Measurements from ENCODE around the genes IL12B and PTTG1.

DNA sequence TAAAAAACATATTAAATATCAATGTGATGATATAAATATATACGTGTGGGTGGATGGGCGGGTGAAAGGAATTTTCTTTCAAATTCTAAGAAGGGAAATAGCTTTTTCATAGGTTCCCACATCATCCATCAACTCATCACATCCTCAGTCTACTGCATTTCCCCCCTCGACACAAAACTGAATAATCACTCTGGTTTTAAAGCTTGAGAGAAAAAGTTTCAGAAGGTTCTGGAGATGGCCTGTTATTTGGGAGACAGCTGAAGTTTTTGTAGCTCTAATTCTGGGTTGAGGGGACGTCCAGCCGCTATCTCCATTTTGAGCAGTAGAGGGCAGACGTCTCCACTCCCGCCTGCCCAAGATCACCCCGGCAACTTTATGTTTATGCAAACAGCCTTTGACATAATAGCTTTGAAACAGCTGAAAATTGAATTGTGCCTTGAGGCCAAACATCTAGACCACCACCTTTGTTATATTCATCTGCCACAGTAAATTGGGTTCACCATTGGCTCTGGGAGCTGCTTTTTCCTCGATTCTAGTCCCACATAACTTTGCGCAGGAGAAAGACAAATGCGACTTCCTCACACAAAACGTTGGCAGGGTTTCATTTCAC is 216.3 kb upstream of the CLINT1 start:
- PRO-cap, result no peak
- RAMPAGE, long total RNA, 4 experiments, result no peak in any of the 4 experiments

DNA sequence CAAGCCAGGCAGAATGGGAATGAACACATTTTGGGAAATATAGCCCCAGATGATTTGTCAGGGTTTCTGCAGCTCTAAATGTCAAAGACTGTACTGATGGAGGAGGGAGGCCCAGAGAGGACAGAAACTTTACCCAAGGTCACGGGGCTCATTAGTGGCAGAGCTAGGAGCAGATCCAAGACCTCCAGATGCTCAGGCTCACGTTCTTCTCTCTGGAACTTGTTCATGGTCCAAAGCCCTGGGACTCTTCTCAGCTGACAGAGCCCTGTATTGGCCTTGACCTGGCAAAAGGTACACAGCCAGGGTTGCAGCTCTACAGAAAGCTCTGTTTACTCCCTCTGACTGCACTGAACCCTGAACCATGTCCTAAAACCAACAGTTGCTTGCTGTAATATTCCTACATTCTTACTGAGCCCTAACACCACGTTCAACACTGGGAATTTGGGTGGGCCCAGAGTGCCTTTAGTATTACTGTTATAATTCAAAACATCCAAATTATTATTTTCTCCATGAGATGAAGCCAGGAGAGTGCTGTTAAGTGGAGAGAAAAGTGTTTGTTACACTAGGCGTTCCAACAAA is 602.3 kb upstream of the CLINT1 start:
- PRO-cap, result no peak
- RAMPAGE, long total RNA, 4 experiments, result no peak in any of the 4 experiments

DNA sequence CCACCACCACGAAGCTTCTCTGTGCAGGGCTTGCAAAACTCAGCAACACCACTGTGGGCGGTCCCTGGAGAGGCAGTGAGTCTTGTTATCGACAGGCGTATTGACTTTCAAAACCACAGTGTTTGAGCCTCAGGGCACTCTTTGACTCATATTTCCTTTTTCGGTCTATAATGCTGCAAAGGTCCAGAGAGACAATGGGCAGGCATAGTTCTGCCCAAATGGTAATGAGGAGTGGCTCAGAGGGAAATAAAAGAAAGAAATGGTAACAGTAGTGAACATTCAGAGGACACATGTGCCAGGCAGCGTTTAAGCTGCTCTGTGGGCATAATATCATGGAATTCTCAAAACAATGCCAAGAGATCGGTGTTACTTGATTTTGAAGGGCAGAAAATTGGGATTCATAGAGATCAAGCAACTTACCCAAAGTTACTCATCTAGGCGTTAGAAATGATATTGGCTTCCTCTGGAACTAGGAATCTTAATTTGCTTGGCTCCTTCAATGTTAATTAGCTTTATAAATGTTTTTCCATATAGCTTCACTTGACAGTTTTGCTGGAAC is 539.3 kb downstream of the EBF1 start:
- PRO-cap, result no peak
- RAMPAGE, long total RNA, 4 experiments, result no peak in any of the 4 experiments

DNA sequence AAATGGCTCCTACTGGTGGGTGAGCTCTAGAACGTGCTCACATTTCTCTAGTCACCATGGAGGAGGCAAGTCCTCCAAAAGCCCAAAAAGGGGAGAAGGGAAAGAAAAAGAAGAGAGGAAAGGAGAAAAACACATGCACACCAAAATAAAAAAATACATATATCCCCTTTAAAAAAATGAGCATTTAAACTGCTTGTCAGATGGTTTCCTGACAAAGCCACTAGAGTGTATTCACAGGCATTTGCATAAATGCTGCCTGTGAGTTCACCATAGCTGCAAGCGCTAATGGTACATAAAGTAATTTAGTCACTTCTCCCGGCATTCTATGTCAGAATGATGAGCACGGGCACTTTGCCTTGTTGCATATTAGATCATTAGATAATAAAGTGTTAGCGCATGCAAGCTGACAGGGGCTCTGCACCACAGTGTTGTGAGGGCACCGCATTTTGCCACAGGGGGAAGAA is 280.7 kb downstream of the EBF1 start:
- PRO-cap, result no peak
- RAMPAGE, long total RNA, 4 experiments, result no peak in any of the 4 experiments

GRCh38 chr5:158945683-158946313 is 153.9 kb downstream of the EBF1 start:
- PRO-cap, result no peak
- RAMPAGE, long total RNA, 4 experiments, result no peak in any of the 4 experiments

- PRO-cap, result no peak
- RAMPAGE, long total RNA, 4 experiments, result no peak in any of the 4 experiments
Measured at GRCh38 chr5:159065030-159065912, 34.4 kb downstream of the EBF1 start.

GRCh38 chr5:159191902-159192593 is 17.3 kb downstream of the RNF145 start:
- PRO-cap, result no peak
- RAMPAGE, long total RNA, 4 experiments, result no peak in any of the 4 experiments

DNA sequence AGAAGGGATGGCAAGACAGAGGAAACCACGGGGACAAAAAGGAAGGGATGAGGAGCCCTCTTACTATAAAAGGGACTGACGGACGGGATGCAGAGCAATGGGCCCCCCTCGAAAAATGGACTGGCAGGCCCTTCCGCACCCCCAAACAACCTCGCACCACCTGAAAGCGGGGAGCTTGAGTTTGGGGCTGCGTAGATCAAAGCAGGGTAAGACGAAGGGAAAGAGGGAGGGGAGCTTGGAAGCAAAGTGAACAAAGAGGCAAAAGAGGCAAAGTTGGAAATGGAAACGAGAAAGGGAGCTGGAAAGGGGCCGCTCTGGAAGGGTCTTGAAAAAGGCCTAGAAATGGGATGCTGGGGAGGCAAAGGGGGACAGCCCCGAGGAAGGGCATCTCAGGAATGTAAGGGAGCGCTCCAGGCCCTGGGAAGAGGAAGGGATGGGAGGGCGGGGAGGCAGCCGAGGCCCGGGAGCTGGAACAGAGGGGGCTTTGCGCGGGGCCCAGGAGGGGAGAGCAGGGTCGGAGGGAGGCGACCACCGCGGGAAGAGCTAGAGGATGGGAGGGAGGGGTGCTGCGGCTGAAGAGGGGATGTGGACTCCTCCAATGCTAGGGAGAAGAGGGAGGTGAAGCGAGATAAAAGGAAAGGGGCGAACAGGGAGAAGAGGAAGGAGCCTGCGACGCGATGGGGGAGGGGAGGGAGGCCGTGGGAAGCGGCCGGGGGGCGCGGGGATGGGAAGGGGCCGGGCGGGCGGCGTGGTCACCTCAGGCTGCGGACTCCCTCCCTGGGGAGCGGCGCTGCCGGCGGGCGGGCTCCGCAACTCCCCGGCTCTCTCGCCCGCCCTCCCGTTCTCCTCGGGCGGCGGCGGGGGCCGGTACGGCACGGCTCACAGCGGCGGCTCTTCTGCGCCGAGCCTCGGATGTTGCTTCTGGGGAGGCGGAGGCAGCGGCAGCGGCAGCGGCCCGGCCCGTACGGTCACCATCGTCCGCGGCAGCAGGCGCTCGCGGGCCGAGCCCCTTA is 572 bp downstream of the RNF145 start:
- PRO-cap, result no peak
- RAMPAGE, long total RNA, 4 experiments, result no peak in any of the 4 experiments

DNA sequence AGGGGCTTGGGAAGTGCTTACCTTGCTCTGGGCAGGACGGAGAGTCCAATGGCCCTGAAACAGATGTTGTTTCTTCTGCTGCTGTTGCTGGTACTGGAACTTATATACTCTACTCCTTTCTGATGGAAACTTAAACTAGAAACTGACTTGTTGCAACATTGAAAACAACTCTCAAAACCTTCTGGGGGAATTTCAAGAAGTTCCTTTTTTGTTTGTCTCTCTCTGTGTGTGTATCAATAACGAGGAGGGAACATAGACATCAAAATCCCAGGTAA is at the start of gene IL12B:
TSS of gene IL12B (minus strand) at position 77 of the 275 bp plus-strand sequence.
- PRO-cap, result no peak
- RAMPAGE, long total RNA, 4 experiments, result no peak in any of the 4 experiments

DNA sequence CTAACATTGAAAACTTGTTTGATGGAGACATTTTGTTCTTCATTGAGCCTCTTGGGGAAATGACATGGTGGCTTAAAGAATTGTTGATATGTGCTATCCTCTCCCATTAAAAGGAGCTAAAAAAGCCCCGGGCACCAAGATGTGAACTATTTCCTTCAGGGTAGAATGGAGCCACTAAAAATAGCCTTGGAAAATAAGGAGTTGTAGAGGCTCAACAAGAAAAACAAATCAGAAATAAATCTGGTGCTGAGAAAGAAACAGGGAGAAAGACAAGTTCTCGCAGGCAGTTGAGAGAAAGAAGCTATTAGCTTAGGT is 134.7 kb upstream of the ADRA1B start:
- PRO-cap, result no peak
- RAMPAGE, long total RNA, 4 experiments, result no peak in any of the 4 experiments

DNA sequence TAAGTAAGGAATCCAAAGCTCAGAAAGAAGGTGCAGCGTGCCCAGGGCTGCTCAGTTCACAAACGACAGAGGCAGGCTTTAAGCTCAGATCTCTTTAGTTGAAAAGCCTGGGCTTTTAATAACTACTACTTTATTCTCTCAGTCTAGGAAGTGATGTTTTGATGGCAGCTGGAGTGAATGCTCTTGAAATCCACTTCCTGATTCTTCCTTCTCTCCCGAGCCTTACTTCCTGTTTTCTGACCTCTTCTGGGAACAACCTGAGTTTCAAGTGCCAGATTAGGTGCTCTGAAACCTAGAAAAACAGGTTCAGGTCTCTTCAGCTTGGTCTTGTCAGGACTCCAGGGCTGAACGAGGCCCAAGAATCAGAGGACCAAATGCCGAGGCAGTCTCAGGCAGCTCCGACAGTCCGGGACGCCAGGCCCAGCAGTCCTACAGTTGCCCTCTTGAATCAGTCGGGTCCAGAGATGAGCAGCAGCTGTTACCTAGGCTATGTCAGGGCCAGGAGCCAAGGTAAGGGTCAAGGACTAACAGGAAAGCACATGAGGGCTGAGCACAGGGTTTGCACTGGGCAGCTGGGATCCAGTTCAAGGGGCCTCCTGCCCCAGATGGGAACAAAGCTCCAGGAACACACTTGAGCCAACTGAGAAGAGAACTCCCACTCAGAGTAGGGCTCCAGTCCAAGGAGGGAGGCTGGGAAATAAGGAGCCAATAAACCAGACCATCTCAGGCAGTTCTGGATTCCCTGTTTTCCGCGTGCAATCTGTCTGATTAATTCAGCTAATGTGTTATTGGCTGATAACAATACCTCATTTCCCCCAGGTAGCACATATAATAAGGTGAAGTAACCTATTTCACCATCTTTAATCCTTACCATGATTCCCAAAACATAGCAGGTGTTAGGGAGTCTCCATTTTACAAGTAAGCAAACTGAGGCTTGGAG is 38.3 kb upstream of the ADRA1B start:
- PRO-cap, result no peak
- RAMPAGE, long total RNA, 4 experiments, result no peak in any of the 4 experiments

- PRO-cap, result no peak
- RAMPAGE, long total RNA, 4 experiments, result no peak in any of the 4 experiments
Measured at GRCh38 chr5:159912924-159913687, 3.2 kb upstream of the ADRA1B start.

DNA sequence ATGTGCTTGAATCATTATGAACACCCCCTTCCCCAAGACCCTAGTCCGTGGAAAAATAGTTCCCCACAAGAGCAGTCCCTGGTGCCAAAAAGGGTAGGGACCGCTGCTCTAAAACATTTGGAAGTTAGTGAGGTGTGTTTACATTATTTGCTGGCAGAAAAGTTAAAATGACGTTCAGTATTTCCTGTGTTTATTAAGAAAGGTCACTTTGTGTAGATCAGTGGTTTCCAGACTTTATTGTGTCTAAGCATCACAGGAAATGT is 11.9 kb downstream of the TTC1 start:
- PRO-cap, result no peak
- RAMPAGE, long total RNA, 4 experiments, result no peak in any of the 4 experiments

GRCh38 chr5:160064919-160065827 is 54.1 kb downstream of the PWWP2A start:
- PRO-cap, result no peak
- RAMPAGE, long total RNA, 4 experiments, result no peak in any of the 4 experiments

- PRO-cap, result no peak
- RAMPAGE, long total RNA, 4 experiments, result no peak in any of the 4 experiments
Measured at GRCh38 chr5:160342219-160342864, 28.1 kb downstream of the C1QTNF2 start.

DNA sequence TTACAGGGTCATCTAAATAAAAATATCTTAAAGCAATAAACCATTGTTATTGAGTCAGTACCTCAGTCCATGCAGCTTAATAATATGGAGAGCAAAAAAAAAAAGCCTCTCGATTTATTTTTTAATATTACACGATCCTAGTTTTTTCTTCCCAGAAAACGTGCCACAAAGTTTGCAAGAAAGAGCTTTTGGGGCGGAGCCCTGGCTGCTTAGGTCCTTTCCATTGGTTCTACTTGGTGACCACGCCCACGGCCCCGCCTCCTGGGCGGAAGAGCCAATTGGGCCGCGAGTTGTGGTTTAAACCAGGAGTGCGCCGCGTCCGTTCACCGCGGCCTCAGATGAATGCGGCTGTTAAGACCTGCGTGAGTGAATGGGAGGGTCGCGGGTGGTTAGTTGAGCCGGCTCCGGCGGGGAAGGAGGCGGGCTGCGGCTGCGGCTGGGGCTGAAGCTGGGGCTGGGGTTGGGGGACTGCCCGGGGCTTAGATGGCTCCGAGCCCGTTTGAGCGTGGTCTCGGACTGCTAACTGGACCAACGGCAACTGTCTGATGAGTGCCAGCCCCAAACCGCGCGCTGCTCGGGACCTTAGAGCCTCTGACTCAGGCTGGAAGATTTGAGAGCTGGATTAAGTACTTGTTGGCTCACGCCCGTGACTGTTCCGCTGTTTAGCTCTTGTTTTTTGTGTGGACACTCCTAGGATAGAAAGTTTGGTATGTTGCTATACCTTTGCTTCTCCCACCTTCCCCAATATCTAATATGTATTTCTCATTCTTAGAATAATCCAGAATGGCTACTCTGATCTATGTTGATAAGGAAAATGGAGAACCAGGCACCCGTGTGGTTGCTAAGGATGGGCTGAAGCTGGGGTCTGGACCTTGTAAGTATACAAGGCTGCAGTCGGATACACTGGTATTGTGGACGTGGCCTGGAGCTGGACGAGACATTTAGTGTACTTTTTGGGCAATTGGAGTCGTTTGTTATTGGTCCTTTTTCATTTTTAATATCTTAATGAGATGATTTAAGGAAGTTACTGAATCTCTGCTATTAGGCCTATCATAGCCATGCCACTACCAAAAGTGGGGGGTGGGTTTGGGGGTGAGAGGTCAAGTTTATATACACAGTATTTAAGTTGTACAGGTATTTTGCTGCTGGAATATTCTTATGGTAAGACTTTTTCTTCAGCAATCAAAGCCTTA is at the start of gene PTTG1:
TSS of gene PTTG1 (plus strand) at position 326 of the 1,193 bp plus-strand sequence.
- PRO-cap, result no peak
- RAMPAGE, long total RNA, 4 experiments, result start-site peak on the plus strand in 3 of 4 experiments, centred at positions 305 to 328 of the sequence, 18 to 78 reads per replicate

DNA sequence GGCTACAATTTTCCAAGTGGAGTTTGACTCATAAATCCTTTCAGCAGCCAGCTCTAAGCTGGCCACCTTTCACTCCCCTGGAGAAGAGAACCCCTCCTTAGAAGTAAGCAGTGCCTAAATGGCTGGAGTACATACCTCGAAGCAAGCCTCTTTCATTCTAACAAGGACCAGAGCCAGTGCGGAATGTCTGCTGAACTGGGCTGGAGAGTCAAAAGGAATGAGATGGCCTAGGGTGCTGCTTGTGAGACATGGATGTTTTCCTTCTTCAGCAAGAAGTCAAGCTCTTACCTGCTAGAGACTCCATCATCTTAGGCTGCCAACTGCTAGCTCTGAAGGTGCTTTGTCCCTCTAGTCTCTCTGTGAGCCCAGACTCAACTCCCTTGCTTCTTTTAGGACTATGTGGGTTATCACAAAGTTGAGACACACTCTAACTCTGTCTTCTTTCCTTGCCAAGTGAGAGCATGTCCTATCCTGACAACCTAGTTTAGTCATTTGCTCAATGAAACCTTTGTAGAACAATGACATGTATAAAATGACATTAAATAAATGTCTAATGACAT is 168.5 kb downstream of the ATP10B start:
- PRO-cap, result no peak
- RAMPAGE, long total RNA, 4 experiments, result no peak in any of the 4 experiments

DNA sequence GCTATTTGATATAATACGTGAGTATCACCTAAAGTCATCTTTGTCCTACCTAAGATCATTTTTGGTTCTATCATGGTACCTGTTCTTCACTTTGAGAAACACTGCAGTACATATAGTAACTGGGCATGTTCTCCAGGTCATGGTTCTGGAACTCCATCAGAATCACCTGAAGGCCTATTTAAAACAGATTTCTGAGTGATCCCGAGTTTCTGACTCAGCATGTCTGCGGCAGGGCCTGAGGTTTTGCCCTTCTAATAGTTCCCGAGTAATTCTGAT is 3.3 kb downstream of the ATP10B start:
- PRO-cap, result no peak
- RAMPAGE, long total RNA, 4 experiments, result no peak in any of the 4 experiments

- PRO-cap, result no peak
- RAMPAGE, long total RNA, 4 experiments, result no peak in any of the 4 experiments
Measured at GRCh38 chr5:160926273-160926924, 74.4 kb upstream of the ATP10B start.

- PRO-cap, result no peak
- RAMPAGE, long total RNA, 4 experiments, result no peak in any of the 4 experiments
Measured at GRCh38 chr5:161751531-161752041, 66.1 kb downstream of the GABRA6 start.